Melanocyte of skin (primary cell): ENCODE measurements around a stretch of chr6.

- CAGE, long polyA plus RNA, 2 experiments: no peak in any of the 2 experiments
Observed at GRCh38 chr6:56619934-56620730, 334.5 kb downstream of the DST start.

- CAGE, long polyA plus RNA, 2 experiments: no peak in any of the 2 experiments
Observed at GRCh38 chr6:56678039-56678520, 276.6 kb downstream of the DST start.

DNA sequence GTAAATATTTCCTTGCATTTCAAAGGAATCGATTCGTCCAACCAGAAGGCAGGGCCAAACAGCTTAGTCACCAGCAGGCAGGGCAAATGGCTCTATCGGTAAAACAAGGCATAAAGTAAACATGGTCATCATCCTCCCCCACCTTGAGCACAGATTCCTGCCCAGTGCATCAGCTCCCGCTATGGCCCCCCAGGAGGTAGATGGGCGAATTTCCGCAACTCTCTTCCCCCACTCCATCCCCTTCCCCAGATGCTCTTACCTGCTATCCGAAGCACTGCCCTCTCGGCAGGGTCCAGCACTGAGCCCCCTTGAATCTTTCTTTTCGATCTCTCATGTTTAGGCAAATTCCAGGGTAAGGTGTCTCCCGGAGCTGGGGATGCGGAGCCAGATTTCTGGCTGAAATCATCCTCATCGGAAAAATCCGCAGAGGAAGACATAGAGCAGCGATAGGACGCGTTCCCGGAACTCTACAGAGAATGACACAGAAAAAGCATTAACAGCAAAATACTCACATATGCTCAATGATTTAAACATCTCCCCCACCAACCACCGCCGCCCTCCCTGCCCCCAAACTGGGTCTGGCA lies 103.4 kb downstream of the DST start:
- CAGE, long polyA plus RNA, 2 experiments: no peak in any of the 2 experiments

DNA sequence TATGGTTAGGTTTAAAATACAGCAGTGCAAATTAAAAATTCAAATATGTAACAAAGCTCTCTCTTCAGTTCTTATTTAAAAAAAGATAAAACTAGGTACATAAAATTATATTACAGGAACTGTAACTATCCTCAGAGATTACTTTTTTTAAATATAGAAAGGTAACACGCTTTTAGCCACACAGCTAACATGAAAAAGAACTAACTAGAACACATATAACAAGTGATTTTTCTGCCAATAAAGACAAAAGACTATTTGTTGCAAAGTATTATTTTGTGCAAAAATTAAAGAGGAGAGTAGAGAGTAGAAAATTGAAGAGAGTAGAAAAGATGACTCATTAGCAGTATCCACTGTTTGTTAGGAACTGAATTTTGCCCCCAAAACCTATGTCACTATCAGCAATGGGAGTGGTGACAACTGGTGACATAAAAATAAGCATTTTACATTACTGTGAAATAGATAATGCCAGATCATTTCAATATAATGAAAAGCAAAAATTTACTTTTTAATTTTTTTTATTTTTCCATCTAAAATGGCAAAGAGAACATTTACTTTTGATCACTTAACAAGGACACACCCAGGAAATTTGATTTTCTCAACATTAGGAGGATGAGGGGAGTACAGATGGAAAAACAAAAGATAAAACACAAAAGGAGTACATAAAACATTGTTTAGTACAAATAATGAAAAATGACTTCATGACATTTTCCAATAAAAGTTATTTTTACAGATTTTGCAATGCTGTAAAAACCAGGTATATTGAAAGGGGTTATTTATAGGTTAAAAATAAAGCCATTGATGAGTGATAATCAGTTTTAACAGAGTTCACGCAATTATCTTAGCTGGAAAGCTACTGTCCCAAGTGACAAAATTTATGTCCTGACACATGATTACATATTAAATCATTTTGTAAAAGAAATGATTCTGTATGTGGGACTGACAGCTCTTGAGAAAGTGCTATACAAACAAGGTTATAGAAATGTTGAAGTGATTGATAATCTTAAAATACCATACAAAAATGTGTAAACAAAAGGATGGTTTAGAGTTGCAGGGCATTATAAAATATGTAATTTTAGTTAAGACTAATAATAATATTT lies 16.5 kb downstream of the BAG2 start:
- CAGE, long polyA plus RNA, 2 experiments: no peak in any of the 2 experiments

GRCh38 chr6:60622108-60622532 lies 1663.9 kb downstream of the KHDRBS2 start:
- CAGE, long polyA plus RNA, 2 experiments: no peak in any of the 2 experiments

DNA sequence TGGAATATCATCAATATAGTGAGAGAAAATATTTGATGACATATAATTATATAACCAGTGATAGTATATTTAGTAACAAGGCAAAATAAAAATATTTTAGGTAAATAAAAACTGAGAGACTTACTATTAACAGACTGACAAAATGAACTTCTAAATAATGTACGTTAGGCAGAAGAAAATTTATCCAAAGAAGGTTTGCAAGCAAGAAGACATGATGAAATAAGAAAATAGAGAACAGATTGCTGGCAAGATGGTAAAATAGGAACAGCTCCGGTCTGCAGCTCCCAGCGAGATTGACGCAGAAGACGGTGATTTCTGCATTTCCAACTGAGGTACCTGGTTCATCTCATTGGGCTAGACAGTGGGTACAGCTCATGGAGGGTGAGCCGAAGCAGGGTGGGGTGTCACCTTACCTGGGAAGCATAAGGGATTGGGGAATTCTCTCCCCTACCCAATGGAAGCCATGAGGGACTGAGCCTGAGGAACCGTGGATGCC lies 416.7 kb downstream of the KHDRBS2 start:
- CAGE, long polyA plus RNA, 2 experiments: no peak in any of the 2 experiments

DNA sequence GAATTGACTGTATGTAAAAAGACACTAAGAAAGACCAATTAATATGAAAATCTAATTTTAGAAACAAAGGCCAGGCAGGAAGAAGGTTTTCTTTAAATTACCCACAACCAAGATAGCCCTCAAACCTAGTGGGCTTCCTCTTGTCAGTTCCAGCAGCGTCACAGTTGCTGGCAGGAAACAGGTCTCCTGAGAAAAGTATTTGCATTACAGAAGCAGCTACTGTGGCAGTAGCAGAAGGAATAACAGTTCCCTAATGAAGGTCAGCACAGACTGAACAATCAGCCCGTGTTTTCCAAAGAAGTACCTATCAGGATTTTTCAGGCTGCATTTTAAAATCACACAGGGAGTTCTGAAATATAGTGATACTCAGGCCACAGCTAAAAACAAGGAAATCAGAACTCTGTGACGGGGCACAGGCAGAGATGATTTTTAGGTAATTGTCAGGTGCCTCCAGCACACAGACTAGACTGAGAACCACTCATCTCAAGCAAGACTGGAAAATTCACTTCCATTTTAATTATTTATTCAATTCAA lies 230.4 kb upstream of the KHDRBS2 start:
- CAGE, long polyA plus RNA, 2 experiments: no peak in any of the 2 experiments

DNA sequence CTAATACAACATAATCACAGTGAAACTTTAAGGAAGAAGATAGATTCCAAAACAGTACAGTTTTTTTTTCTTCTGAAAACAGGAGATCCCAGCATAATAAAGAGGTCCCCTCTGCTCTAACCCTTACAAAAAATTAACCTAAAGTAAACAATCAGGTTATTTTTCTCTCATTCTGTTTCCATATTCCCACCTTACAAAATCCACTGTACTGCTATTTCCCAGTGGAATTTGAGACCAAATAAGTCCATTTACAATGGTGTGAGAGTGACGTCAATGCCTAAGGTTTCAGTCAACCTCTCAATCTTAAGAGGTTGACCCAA lies 14.7 kb downstream of the LGSN start:
- CAGE, long polyA plus RNA, 2 experiments: no peak in any of the 2 experiments

DNA sequence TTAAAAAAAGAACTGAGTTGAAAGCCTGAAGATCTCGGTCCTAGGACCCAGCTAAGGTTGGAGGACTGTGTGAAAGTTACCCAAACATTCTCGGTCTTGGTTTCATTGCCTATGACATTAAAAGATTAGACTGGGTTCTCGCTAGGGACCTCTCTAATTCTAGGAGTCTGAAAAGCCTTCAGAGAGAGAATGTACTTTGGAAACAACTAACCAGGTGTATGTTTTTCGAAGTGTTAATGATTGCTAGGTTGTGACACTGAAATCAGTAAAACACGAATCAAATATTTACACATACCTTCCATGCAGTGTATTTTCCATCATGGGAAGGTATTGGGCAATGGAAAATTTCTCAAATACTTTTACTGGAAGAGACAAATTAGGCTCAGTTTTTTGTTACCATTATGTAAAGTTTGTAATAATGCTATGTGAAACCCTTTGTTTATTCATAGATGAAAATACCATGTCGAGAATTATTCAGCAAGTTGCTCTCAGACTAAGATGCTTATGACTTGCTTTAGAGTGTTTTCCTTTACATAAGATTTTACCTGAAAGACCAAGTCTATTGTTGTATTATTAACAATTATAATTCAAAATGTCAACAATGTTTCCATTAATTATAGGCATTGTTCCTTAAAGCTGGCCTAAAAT lies 113.6 kb upstream of the PTP4A1 start:
- CAGE, long polyA plus RNA, 2 experiments: no peak in any of the 2 experiments

- CAGE, long polyA plus RNA, 2 experiments: no peak in any of the 2 experiments
Observed at GRCh38 chr6:63560940-63561220, 11.4 kb upstream of the PTP4A1 start.

DNA sequence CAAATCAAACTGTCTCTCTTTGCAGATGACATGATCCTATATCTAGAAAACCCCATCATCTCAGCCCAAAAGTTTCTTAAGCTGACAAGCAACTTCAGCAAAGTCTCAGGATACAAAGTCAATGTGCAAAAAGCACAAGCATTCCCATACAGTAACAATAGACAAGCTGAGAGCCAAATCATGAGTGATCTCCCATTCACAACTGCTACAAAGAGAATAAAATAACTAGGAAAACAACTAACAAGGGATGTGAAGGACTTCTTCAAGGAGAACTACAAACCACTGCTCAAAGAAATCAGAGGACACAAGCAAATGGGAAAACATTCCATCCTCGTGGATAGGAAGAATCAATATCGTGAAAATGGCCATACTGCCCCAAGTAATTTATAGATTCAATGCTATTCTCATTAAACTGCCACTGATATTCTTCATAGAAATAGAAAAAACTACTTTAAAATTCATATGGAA lies 13.6 kb downstream of the PTP4A1 start:
- CAGE, long polyA plus RNA, 2 experiments: no peak in any of the 2 experiments

GRCh38 chr6:63677301-63677850 lies 41.8 kb downstream of the PHF3 start:
- CAGE, long polyA plus RNA, 2 experiments: no peak in any of the 2 experiments

- CAGE, long polyA plus RNA, 2 experiments: no peak in any of the 2 experiments
Observed at GRCh38 chr6:68635693-68636237, 683 bp downstream of the ADGRB3 start.

DNA sequence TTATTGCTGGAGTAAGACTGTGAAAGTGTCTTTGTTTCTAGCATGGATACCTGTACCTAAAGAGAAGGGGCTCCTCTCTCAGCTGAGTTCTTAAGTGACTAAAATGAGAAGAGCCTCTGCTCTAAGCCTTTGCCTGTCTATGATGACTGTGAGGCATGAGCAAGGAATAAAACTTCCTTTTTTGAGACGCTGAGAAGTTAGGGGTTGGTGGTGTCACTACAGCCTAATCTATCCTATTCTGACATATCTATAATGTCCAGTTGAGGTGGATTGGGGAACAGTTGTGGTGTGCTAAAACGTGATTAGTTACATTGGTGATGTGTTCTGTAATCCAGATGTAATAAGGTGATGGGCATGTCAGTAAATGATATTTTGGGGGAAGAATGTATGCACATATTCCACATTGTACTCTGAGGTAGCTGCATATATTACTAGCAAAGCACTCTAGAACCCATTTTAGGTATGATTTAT lies 18.0 kb downstream of the ADGRB3 start:
- CAGE, long polyA plus RNA, 2 experiments: no peak in any of the 2 experiments

DNA sequence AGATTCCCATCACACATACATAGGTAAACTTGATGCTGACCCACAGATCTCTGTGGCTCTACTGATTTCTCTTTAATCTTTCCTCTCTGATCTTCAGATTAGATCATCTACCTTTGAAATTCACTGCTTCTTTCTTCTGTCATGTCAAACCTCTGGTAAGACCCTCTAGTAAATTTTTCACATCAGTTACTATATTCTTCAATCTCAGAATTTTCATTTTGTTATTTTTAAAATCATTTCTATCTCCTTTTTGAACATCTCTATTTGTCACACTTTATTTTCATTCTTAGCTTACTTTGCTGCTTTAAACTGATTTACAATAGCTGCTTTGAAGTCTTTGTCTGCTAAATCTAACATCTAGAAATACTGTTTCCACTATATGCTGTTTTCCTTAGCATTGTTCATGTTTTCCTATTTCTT lies 27.7 kb downstream of the LMBRD1 start:
- CAGE, long polyA plus RNA, 2 experiments: no peak in any of the 2 experiments

GRCh38 chr6:69790162-69790521 lies 6.7 kb downstream of the LMBRD1 start:
- CAGE, long polyA plus RNA, 2 experiments: no peak in any of the 2 experiments

GRCh38 chr6:69816003-69816330 lies 19.2 kb upstream of the LMBRD1 start:
- CAGE, long polyA plus RNA, 2 experiments: no peak in any of the 2 experiments

- CAGE, long polyA plus RNA, 2 experiments: no peak in any of the 2 experiments
Observed at GRCh38 chr6:69816517-69816924, 19.7 kb upstream of the LMBRD1 start.

- CAGE, long polyA plus RNA, 2 experiments: no peak in any of the 2 experiments
Observed at GRCh38 chr6:70685349-70685749, 17.7 kb downstream of the SMAP1 start.

- CAGE, long polyA plus RNA, 2 experiments: no peak in any of the 2 experiments
Observed at GRCh38 chr6:70842526-70843081, 114.3 kb downstream of the B3GAT2 start.